Kidney epithelial cell (primary cell): ENCODE measurements around a stretch of chr12.

GRCh38 chr12:27802315-27802851 is 22.3 kb upstream of the MANSC4 start:
- RAMPAGE, long total RNA = no peak
- RRBS = no CpG with 5 or more reads among the region's 4 CpGs

- RAMPAGE, long total RNA = no peak
- RRBS = no CpG with 5 or more reads among the region's 10 CpGs
These were observed 57.7 kb downstream of the CCDC91 start for GRCh38 chr12:28247655-28248592.

DNA sequence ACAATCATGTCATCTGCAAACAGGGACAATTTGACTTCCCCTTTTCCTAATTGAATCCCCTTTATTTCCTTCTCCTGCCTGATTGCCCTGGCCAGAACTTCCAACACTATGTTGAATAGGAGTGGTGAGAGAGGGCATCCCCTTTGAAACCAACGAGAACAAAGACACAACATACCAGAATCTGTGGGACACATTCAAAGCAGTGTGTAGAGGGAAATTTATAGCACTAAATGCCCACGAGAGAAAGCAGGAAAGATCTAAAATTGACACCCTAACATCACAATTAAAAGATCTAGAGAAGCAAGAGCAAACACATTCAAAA is 84.5 kb downstream of the CCDC91 start:
- RAMPAGE, long total RNA = no peak
- RRBS = no CpG with 5 or more reads among the region's 2 CpGs

GRCh38 chr12:28772015-28772270 is 377.1 kb upstream of the FAR2 start:
- RAMPAGE, long total RNA = no peak
- RRBS = no CpG with 5 or more reads among the region's 3 CpGs

GRCh38 chr12:29338319-29339089 is 42.5 kb downstream of the ERGIC2 start:
- RAMPAGE, long total RNA = no peak
- RRBS = no CpG with 5 or more reads among the region's 6 CpGs

DNA sequence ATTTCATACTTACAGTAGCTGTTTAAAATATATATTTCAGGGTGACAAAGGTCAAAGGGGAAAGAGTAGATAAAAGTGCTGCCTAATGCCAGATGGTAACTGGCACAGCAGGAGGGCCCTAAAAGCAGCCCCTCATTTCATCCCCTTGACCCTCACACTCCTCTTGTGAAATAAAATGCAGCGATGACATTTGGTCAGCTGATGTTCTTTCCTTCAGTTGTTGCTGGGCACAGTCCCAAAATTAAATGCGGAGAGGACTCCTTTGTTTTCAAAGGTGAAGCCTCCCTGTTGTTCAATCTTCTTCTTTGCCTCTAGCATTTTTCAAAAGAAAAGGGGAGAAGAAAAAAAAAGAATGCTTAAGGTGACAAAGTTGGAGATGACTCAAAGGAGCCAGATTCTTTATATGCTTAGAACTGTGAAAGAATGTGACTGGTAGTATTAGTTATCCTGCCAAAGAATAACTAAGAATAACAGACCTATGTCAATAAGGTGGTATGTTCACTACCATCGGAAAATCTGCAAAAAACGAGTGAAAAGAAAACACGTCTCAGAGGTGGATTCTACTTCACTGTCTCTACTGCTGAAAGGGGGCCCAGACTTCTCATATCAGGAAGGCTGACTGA is 64.9 kb downstream of the IPO8 start:
- RAMPAGE, long total RNA = no peak
- RRBS = no CpG with 5 or more reads among the region's 5 CpGs

GRCh38 chr12:30631531-30632153 is 64.0 kb downstream of the IPO8 start:
- RAMPAGE, long total RNA = no peak
- RRBS = no CpG with 5 or more reads among the region's 9 CpGs

DNA sequence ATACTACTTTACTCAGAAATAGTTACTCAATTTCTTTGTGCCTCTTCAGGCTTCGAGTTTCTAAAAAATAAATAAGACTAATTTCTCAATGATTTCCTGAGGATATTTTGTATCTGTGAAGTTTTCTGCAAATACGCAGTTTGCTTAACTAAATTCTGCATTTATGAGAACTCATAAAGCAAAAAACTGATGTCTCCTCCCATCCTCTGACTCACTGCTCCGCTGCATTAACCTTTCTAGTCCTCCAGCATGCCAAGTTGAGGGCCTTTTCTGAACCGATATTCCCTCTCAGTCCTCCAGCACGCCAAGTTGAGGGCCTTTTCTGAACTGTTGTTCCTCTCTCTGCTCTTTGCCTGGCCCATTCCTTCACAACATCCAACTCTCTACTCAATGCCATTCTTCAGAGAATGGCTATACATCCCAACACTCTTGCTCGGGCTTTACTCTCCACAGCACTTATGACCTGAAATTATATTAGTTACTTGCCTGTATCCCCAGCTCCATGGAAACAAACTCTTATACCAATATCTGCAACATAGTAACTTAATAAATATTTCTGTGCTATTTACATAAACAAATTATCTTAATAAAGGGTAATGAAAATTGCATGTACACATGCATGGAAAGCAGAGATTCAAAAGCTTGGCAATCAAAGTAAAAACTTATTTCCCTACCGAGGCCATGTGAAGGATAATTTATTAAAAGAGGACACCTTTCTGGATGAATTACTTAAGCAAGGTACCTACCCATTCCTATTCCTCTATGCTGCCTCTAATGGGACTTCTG is 3.0 kb downstream of the IPO8 start:
- RAMPAGE, long total RNA = no peak
- RRBS = no CpG with 5 or more reads among the region's 7 CpGs

DNA sequence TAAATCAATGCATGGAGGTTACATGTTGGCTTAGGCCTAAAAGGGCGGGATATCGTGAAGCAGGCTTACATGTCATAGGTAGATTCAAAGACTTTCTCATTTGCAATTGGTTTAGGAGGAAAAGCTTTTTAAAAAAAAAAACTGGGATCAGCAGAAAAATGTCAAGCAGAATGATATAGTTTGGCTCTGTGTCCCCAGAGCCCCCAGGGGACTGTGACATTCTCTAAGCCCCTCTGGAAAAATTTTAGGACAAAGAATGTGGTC is 36.3 kb upstream of the CAPRIN2 start:
- RAMPAGE, long total RNA = no peak
- RRBS = no CpG with 5 or more reads among the region's 2 CpGs

DNA sequence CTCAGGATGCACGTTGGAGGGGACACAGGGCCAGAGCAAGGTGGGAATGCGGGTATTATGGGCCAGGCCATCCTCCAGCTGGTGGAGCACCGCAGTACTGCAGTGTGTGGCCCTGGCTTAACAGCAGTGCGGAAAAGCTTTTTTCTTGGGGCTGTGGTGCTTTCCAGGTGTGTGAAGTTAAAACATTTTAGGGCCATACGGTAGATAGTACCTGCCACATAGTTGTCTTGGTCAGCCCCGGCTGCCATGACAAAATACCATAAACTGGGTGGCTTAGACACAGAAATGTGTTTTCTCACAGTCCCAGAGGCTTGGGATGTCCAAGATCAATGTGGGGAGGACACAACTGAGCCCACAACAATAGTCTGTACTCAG is 938 bp downstream of the DDX11 start:
- RAMPAGE, long total RNA = no peak
- RRBS = no CpG with 5 or more reads among the region's 6 CpGs

- RAMPAGE, long total RNA = no peak
These were observed 104.7 kb downstream of the SINHCAF start for GRCh38 chr12:31221319-31221565.

GRCh38 chr12:31324532-31324735 is 1.5 kb downstream of the SINHCAF start:
- RAMPAGE, long total RNA = no peak
- RRBS = 1% methylated on average over 10 of the region's 22 CpGs

GRCh38 chr12:31586630-31587290 is 4.2 kb downstream of the DENND5B start:
- RAMPAGE, long total RNA = no peak
- RRBS = no CpG with 5 or more reads among the region's 5 CpGs

DNA sequence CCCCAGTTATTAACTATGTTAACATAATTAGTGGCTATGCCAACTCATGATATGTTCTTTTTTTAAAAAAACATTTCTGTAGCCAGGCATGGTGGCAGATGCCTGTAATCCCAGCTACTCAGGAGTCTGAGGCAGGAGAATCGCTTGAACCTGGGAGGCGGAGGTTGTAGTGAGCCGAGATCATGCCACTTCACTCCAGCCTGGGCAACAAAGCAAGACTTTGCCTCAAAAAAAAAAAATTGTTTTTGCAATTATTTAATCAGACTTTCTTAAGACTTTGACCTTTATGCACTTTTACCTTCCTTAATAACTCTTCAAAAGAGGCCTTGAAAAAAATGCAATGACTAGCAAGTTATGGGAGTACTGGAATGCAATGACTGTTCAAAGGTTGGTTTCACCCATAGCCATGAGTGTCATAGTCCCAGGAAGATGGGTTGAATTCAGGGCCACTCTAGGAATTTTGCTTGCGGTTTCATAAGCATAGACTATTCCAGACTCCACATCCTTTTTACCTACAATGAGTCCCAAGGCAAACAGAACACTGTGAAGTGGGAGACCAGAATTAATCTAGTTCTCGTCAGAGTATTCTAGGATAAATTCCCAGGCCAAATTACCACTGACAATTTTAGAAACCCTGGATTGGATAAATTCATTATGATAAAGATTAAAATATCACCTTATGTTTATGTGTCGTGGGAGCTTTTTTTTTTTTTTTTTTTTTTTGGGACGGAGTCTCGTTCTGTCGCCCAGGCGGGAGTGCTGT is 29.3 kb upstream of the DENND5B start:
- RAMPAGE, long total RNA = no peak
- RRBS = no CpG with 5 or more reads among the region's 10 CpGs

- RAMPAGE, long total RNA = no peak
- RRBS = no CpG with 5 or more reads among the region's 8 CpGs
These were observed 29.4 kb upstream of the ETFBKMT start for GRCh38 chr12:31630094-31630528.

DNA sequence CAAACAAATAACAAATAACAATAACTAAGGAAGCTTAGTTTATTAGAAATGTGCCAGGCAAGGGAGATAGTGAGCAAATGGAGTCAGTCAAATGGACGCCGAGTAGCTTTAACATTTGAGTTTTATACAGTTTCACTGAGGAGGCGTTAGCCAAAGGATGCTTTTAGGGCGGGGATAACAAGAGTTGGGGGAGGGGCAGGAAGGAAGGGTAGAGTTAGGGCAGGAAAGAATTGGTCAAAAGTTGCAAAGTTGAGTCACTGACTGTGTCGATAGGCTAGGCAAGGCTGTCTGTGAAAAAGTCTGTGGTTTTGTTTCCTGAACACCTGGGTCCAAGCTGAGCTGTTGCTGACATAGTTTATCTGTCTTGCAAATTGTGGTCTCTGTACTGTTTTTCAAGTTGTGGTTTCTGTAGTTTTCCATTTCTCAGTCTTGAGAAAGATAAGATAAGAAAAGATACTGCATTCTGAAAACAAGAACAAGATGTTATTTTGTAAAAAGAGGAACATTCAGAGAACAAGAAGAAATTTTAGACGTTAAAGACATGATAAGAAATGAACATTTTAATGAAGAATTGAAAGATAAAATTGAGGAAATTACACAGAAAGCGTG is 62.6 kb upstream of the RESF1 start:
- RAMPAGE, long total RNA = no peak
- RRBS = no CpG with 5 or more reads among the region's 7 CpGs

- RAMPAGE, long total RNA = no peak
- RRBS = no CpG with 5 or more reads among the region's 8 CpGs
These were observed 30.6 kb upstream of the RESF1 start for GRCh38 chr12:31928575-31929003.

DNA sequence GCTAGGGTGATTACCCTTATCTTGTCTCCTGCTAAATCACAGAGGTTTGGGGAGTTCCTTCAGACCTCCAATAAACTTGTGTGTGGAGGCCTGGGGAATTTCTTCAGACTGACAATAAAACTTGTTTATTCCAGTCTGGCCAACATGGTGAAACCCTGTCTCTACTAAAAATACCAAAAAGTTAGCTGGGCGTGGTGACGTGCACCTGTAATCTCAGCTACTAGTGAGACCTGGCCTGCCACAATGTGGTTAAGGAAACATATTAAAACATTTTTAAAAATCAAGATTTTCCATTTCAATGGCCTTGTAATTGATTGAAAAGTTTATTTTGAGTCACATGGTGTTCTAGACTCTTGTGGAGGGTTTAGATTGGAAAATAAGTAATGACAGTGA is 126.9 kb upstream of the FGD4 start:
- RAMPAGE, long total RNA = no peak
- RRBS = no CpG with 5 or more reads among the region's 2 CpGs

DNA sequence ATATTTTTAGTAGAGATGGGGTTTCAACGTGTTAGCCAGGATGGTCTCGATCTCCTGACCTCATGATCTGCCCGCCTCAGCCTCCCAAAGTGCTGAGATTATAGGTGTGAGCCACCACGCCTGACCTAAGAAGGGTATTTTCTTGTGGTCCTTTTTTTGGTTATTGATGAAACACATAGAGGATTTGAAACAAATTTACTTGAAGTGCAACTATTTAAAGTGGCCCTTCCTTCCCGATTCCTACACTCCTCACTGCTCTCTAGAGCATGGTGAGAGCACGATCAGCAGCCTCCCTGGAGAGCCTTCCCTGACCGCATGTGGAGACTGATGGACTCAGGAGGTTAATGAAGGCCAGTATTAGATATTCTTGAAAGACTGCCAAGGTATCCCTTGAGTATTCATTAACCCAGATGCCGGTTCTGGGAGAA is 102.9 kb upstream of the FGD4 start:
- RAMPAGE, long total RNA = no peak
- RRBS = no CpG with 5 or more reads among the region's 8 CpGs

DNA sequence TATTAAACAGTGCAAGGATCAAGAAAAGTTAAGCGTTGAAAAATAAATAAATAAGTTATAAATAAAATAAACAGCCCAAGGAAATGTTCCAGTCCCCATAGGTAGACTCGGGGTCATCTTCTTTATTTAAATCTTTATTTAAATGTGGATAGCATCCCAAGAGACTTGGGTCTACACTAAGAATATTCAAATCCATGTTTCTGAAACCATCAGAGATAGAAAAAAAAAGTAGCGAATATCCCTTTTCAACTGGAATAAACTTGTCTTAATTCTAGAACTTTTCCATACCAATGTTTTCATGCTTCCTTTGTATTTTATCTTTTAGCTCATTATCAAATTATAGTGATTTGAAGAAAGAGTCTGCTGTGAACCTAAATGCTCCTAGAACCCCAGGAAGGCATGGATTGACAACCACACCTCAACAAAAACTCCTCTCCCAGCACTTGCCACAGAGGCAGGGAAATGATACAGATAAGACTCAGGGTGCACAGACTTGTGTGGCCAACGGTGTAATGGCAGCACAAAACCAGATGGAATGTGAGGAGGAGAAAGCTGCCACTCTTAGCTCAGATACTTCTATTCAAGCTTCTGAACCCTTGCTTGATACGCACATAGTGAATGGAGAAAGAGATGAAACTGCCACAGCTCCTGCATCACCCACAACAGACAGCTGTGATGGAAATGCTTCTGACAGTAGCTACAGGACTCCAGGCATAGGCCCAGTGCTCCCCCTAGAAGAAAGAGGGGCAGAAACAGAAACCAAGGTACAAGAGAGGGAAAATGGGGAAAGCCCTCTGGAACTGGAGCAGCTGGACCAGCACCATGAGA is 97.3 kb upstream of the DNM1L start:
- RAMPAGE, long total RNA = no peak
- RRBS = no CpG with 5 or more reads among the region's 5 CpGs